Islet of Langerhans (tissue), 1 donor: ENCODE results near the genes FAM24B and C10orf88.

GRCh38 chr10:121418759-121419071, 179.5 kb downstream of the FGFR2 start:
- RRBS = no CpG with 5 or more reads among the region's 1 CpG

- RRBS = no CpG with 5 or more reads among the region's 12 CpGs
Measured at GRCh38 chr10:121530853-121531720, 67.2 kb downstream of the FGFR2 start.

DNA sequence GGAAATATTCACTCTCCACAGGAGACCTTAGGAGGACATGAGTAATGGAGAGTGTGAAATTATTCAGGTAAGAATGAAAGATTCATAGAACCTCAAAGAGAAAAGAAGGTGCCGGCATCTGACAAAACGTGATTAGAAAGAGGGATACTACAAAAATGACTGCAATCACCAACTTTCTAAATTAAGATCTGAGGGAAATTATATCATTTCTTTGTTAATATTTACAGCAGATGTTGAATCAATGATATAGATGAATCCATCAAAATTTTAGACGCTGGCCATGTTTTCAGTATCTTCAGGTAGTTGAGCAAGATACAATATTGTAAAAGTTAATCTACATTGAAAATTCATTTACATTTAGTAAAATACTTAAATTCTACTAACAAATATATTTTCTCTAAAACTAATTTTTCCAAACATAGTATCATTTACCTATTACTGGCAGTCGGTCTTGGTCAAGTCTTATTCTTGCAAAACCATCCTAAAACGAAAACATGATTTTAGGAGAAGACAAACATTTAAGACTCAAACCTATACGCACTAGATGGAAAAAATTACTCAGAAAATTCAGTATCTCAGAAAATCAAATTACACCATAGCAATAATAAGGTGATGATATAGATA, 15.0 kb downstream of the NSMCE4A start:
- RRBS = no CpG with 5 or more reads among the region's 6 CpGs

- RRBS = no CpG with 5 or more reads among the region's 3 CpGs
Measured at GRCh38 chr10:122007475-122007674, 18.4 kb downstream of the TACC2 start.

- RRBS = no CpG with 5 or more reads among the region's 9 CpGs
Measured at GRCh38 chr10:122127729-122128252, 138.8 kb downstream of the TACC2 start.

- RRBS = 96% methylated on average over 5 of the region's 37 CpGs
Measured at GRCh38 chr10:122210298-122211207, 60.5 kb upstream of the BTBD16 start.

DNA sequence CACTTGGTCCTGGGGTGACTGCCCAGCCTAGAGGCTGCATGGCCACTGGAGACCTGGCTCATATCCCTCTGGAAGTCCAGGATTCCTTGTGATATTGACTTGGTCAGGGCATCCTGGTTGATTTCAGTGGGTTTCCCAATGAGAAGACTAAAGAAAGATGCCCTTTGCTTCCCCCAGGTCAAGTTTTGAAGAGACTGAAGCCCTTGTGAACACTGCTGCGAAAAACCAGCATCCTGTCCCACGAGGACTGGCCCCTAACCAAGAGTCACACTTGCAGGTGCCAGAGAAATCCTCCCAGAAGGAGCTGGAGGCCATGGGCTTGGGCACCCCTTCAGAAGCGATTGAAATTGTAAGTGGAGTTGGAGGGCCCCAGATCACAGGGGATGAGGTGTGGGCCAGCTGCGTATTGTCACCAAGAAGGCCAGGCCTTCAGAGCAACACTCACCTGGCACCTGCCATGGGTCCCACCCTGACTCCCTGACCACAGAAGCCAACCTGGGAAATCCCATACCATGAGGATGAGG, 43.4 kb upstream of the BTBD16 start:
- RRBS = no CpG with 5 or more reads among the region's 4 CpGs

DNA sequence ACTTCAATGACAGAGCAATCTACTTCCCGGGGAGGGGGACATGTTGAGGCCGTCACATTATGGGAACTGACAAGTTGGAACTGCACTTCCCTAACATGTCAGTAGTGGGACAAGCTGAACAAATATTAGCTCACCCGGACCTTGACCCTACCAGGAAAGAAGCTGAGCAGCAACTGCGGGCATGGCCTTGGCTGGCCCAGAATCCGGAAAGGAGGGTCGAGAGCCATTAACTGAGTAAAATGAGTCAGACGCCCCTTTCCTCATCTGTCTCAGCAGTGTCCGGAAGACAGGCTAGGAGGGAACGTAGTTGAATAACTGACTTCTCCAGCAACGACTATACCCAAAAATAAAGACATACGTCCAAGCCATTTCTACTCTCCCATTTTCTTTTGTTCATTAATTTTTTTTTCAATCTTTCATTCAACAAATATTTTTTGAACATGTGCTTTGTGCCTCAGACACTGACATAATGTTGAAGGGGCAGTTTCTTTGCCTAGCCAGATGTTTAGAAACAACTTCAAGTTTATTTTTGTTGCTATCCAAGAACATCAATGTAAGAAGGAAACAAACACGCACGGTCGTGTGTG, 39.7 kb downstream of the BTBD16 start:
- RRBS = 31% methylated on average over 8 of the region's 14 CpGs

DNA sequence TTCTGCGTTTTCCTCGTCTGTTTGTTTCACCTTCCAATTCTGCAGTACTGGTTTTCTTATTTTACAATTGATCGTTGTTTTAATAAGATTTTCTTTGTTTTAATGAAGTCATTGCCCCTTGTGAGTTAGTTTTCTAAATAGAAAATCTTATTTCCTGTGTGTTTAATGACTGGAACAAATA, 1.2 kb downstream of the PLEKHA1 start:
- RRBS = no CpG with 5 or more reads among the region's 3 CpGs

DNA sequence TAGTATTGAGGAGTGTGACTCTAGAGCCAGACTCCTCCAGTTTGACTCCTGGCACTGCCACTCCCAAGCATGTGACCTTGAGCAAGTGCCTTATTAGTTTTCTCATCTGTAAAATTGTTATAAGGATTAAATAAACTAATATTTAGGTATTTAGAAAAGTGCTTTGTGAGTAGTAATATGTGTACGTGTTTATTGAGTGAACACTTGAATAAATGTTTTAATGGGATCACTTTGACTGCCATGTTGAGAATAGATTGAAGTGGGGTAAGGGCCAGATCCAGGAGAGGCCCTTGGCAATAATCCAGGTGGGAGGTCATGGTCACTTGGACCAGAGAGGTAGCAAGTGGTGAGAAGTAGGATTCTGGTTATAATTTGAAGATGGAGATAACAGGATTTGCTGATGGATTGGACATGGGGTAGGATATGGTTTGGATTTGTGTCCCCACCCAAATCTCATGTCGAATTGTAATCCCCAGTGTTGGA, 6.4 kb downstream of the PLEKHA1 start:
- RRBS = no CpG with 5 or more reads among the region's 2 CpGs

DNA sequence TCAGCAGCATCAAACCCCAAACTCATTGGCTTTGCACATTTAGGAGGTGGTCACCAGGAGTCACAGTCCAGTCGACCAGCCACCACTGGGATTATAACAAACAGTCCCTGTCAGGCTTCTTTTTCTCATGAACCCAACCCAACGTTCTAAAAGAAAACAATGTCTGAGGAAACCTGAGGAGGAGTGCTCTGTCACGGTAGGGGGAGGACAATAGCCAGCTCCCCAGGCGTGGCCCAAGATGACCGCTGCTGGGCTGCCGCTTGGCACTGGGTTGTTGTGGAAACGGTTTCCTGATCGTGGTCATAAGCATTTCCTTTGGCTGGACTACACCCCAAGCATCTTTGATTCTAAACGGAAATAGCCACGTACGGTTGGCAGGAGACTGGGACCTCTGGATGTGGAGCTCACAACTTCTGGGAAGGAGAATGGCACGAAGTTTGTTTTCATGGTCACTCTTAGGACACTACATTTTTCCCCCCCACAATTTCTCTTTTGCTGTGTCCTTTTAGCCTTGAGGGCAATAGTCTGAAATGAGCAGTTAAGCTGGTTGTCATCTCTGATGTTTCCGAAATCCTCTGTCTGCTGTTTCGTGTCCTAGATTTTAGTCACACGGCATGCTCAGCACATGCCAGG, 30.3 kb upstream of the DMBT1 start:
- RRBS = no CpG with 5 or more reads among the region's 15 CpGs

DNA sequence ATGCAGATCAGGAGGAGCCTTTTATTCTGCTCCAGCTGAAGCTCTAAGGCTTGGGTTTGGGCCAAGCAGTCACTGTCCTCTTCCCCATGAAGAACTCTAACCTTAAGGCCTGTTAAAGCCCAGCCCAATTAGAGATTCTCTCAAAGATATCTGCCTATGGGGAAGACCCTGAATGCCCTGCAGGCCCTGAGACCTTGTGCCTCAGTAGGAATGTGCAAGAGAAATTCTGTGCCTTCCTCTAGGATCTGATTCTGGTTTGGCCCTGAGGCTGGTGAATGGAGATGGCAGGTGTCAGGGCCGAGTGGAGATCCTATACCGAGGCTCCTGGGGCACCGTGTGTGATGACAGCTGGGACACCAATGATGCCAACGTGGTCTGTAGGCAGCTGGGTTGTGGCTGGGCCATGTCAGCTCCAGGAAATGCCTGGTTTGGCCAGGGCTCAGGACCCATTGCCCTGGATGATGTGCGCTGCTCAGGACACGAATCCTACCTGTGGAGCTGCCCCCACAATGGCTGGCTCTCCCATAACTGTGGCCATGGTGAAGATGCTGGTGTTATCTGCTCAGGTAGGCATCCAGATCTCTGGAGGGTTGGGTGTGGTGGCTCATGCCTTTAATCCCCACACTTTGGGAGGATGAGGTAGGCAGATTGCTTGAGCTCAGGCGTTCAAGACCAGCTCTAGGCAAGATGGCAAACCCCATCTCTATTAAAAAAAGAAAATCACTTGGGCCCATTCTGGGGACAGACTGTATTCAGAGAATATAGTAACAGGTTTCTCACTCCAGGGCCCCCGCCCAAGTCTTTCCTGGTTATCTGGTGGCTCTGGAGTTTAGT, 15.8 kb downstream of the DMBT1 start:
- RRBS = no CpG with 5 or more reads among the region's 8 CpGs

GRCh38 chr10:122592184-122592495, 31.6 kb downstream of the DMBT1 start:
- RRBS = no CpG with 5 or more reads among the region's 7 CpGs

DNA sequence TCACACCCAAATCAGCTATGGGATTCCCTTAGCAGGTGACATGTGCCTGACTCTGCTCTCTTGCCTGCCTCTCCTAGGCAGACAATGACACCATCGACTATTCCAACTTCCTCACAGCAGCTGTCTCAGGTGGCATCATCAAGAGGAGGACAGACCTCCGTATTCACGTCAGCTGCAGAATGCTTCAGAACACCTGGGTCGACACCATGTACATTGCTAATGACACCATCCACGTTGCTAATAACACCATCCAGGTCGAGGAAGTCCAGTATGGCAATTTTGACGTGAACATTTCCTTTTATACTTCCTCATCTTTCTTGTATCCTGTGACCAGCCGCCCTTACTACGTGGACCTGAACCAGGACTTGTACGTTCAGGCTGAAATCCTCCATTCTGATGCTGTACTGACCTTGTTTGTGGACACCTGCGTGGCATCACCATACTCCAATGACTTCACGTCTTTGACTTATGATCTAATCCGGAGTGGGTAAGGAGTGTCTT, 32.6 kb upstream of the SPADH start:
- RRBS = no CpG with 5 or more reads among the region's 13 CpGs

DNA sequence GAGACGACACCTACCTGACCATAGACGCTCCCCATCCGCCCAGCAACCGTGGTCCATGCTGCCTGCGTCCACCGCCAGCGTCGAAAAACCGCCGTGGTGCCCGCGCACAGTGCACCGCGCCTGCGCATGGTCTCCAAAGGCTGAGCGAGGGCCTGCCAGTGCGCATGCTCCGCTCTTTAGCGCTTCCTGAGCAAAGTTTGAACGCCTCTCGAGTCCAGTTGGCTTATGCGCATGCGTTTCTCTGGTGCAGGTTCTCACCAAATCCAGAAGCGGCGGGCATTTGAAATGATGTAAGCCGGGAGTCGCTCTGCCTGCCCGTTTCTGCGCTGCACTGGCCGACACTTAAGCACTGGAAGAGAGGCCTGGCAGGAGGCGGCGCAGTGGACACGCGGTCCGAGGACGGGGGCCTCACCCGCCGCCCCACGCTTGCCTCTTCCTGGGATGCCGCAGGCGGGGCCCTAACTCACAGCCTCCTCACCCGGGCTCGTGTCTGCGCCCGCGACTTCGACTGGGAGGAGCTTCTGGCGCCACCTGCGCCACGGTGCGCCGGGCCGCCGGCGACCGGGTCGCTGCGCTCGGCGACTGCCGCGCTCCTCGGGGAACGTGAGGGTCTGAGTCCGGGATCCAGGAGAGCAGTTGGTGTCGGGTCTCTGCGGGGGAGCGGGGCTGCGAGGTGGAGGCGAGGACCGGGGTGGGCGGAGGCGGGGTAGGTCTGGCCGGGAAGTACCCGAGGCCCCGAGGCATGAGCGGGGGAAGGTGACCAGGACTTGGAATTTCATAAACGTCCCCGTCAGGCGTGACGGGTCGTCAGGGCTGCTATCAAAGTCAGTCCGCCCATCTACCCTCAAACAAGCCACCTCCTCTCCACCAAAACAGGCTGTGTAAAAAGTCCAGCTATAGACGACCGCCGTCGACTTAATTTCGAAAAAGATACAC, at the start of gene FAM24B:
FAM24B (minus strand) TSS at position 111 of the 936 bp plus-strand sequence.
- RRBS = 3% methylated on average over 27 of the region's 88 CpGs

DNA sequence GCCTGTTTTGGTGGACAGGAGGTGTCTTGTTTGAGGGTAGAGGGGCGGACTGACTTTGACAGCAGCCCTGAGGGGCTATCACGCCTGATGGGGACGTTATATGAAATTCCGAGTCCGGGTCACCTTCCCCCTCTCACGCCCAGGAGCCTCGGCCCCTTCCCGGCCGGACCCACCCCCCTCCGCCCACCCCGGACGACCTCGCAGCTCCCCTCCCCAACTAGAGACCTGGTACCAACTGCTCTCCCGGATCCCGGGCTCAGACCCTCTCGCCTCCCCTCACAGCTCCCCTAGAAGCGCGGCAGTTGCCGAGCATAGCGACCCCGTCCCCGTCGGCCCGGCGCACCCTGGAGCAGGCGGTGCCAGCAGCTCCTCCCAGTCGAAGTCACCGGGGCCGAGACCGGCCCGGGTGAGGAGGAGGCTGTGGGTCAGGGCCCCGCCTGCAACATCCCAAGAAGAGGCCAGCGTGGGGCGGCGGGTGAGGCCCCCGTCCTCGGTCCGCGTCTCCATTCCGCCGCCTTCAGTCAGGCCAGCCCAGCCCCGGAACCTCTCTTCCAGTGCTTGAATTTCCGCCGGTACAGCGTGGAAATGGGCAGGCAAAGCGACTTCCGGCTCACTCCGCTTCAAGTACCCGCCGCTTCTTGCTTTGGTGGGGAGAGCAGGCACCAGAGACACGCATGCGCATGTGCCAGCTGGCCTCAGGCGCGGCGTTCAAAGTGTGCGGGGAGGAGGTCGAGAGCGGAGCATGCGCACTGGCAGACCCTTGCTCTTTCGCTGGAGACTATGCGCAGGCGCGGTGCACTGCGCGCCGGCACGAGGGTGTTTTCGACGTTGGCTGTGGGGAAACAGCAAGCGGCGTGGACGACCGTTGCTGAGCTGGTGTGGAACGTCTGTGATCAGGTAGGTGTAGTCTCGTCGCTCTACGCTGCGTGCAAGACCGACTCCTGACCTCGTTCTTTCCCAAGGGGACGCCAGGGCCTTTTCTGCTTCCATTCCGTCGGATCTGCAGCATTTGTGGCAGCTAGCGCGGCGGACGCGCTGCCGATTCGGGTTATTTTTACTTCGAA, at the start of gene C10orf88:
C10orf88 (minus strand) TSS at position 556 of the 1,064 bp plus-strand sequence.
- RRBS = 6% methylated on average over 23 of the region's 91 CpGs

- RRBS = no CpG with 5 or more reads among the region's 3 CpGs
Measured at GRCh38 chr10:122997632-122998160, 10.9 kb downstream of the IKZF5 start.

DNA sequence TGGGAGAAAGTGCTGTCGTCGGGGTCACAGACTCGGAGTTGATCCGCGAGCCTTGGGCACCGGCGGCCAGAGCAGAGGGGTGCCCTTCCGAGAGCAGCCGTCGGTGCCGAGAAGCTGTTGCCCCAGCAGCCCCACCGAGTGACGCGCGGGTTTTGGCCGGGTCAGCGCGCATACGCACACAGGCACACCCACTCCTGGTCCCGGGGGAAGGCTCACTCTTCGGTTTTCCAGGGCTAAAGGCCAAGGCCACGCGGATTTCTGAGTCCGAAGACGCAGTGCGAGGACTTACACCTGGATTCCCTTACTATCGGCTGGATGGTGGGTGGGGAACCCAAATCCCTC, 1.1 kb upstream of the HMX3 start:
- RRBS = 6% methylated on average over 17 of the region's 27 CpGs

GRCh38 chr10:123857921-123858463, 33.6 kb downstream of the CPXM2 start:
- RRBS = no CpG with 5 or more reads among the region's 11 CpGs

GRCh38 chr10:123906176-123906650, 14.6 kb upstream of the CPXM2 start:
- RRBS = no CpG with 5 or more reads among the region's 5 CpGs